ENCODE measurements around the gene CCSAP.

- RRBS = no CpG with 5 or more reads among the region's 8 CpGs
Measured at GRCh38 chr1:228833820-228834221, 98.5 kb downstream of the RHOU start.

DNA sequence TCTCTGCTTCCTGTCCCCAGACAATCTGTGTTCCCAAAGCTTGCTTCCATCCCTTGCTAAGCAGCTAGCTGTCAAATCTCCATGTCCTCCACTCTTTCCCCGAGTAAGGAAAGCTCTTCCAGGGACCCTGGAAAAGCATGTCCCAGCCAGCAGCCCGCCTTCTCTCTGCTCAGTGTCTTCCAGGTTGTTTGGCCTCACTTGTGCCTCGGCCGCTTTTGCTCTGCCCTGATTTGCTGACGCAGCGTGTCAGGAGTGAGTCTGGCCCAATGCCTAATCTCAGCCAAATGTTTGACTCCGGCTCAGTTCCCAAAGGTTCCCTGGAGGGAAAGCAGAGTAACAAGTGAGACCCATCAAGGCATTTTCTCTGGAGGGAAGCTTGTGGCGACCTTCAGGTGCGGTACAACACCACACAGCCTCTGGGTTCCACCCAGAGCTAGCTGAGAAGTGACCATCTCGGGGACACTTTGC is 243.4 kb downstream of the RHOU start:
- RRBS = no CpG with 5 or more reads among the region's 10 CpGs

DNA sequence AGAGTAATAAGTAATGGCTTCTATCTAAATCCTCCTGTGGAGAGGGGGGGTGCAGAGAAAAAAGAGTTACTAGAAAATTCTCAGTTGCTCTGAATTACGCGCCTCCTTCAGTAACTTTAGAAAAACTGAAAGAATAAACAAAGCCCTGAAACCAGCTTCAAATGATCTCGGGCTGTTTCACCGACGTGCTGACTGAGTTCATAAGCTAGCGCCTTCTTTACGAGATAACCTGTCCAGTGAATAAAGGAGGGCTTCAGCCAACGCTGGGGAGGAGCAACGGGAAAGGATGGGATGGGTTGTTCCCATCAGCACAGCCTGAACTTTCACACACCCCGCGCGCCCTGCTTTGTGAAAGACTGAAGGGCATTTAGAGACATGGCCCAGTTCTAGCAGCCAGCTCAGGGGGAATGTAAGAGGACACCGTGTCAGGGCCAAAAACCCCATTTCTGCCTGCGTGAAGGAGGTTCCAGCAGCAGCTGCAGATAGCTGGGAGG is 255.2 kb upstream of the RAB4A start:
- RRBS = no CpG with 5 or more reads among the region's 14 CpGs

GRCh38 chr1:229027567-229028125 is 243.3 kb upstream of the RAB4A start:
- RRBS = no CpG with 5 or more reads among the region's 8 CpGs

GRCh38 chr1:229091315-229091664 is 179.6 kb upstream of the RAB4A start:
- RRBS = no CpG with 5 or more reads among the region's 4 CpGs

- RRBS = no CpG with 5 or more reads among the region's 6 CpGs
Measured at GRCh38 chr1:229229016-229229420, 41.9 kb upstream of the RAB4A start.

DNA sequence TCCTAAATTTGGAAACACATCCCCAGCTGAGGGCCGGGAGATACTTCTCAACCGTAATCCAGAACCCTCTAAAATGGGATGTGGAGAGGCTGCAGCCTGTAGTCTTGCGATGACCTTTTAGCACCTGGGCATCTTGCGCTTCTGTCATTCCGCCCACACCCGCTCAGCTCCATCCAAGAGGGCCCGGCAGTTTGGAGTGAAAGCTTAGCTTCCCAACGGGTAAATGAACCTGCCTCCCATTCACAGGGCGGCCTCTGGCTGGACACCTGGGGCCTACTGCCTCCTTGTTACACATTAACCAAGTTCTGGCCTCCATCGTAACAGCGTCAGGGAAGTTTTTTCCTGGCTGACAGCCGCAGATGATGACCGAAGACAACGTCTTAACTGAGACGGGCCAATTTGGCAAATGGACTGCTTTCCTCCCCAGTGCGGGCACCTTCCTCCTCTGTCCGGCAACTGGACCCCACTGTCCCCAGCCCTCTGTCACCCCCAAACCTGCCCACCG is 462 bp upstream of the RAB4A start:
- RRBS = no CpG with 5 or more reads among the region's 18 CpGs

GRCh38 chr1:229342832-229343626 is at the start of gene CCSAP:
CCSAP (minus strand) TSS chr1:229343047.
- RRBS = 3% methylated on average over 13 of the region's 66 CpGs

- RRBS = 83% methylated on average over 4 of the region's 11 CpGs
Measured at GRCh38 chr1:229370375-229371069, 27.7 kb upstream of the CCSAP start.

DNA sequence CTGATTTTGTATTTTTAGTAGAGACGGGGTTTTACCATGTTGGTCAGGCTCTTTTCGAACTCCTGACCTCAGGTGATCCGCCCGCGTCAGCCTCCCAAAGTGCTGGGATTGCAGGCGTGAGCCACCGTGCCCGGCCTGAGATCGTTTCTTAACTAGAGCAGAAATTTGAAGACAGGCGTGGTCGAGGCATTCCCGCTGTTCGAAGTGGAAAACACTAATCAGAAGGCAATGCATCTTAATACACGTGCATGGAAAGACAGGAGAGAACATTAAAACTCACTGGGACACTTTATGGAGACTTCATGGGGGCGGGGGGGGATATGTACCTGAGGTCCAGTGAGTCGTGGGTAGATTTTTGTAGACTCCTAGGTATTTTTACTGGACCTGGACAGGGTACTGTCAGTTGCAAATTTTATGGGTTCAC is 1.0 kb upstream of the ABCB10 start:
- RRBS = no CpG with 5 or more reads among the region's 16 CpGs

DNA sequence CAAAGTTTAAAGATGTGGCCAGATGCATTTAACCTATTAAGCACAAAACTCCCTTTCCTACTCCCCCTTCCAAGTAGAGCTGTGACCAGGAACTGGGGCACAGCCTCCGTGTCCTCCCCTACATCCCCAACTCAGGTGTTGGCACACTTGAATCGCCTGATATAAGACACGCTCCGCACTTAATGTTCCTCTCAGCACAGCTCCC is 1.3 kb downstream of the TAF5L start:
- RRBS = no CpG with 5 or more reads among the region's 4 CpGs

DNA sequence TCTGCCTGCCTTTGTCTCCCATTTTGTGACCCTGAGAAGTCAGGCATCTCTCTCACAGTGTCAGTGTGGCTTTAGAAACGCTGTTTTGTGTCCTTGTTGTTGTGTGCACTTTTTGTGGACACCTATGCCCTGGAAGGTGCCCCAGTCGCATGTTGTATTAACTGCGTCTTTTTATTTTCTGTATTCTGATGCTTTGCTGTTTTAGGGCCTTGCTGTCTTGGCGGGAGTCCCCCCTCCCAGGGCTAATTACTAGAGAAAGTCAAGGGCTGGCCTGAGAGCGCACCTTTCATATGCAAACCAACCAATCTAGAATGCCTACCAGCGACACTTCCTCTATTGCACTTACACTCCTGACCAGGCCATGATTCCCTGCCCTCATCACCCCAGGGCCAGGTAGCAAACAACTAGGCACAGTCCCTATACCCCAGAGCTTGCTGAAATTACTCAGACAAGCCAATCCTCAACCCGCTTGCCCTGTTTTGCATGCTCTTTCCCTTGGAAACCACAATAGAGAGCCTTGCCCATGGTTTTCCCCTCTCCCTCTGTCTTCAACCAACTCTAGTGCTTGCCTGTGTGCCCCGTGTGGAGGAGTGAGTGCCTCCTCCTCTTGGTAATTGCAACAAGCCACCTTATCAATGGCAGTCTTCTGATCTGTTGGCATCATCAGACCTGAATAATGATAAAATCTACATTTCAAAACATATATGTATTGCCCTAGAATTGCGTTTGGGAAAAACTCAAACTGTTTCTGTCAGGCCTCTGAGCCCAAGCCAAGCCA is 70.3 kb downstream of the URB2 start:
- RRBS = no CpG with 5 or more reads among the region's 9 CpGs

- RRBS = no CpG with 5 or more reads among the region's 11 CpGs
Measured at GRCh38 chr1:230070365-230070966, 3.4 kb downstream of the GALNT2 start.

- RRBS = 63% methylated on average over 2 of the region's 18 CpGs
Measured at GRCh38 chr1:230105558-230106793, 38.9 kb downstream of the GALNT2 start.

- RRBS = no CpG with 5 or more reads among the region's 9 CpGs
Measured at GRCh38 chr1:230112066-230112768, 45.2 kb downstream of the GALNT2 start.

- RRBS = no CpG with 5 or more reads among the region's 10 CpGs
Measured at GRCh38 chr1:230113161-230113814, 46.2 kb downstream of the GALNT2 start.

DNA sequence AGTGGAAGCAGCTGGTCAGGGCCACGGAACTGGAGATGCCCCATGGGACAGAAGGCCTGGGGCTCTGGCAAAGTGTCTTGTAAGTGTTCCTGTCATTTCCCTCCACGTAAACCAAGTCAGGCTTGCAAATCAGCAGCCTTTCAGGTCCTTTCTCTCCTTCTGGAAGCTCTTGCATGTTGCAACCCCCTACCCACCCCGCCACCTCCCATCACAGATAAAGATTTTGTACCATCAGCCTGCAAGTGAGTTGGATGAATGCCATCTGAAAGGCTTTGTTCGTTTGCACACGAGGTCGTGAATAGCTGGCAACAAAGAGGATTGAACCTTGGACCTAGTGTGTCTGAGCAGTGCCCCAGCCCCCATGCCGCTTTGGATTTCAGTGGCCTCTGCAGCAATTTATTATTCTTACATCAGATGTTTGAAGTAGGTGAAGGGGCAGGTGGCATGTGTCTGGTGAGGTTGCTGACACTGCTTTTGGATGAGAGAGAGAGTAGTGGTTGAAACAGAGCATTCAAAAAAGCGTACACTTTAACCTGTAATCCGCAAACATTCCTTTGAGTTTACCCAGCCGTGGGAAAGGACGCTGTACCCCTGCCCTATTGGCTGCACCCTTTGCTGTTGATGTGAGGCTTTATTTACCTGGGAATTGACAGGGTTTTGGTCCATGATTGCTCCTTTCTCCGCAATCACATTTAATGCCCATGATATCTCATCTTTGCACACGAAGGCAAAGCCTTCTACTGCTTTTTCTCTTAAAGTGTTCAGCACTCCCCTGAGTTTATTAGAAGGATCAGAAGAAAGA is 91.7 kb downstream of the GALNT2 start:
- RRBS = no CpG with 5 or more reads among the region's 13 CpGs

- RRBS = no CpG with 5 or more reads among the region's 17 CpGs
Measured at GRCh38 chr1:230242927-230243508, 176.0 kb downstream of the GALNT2 start.

DNA sequence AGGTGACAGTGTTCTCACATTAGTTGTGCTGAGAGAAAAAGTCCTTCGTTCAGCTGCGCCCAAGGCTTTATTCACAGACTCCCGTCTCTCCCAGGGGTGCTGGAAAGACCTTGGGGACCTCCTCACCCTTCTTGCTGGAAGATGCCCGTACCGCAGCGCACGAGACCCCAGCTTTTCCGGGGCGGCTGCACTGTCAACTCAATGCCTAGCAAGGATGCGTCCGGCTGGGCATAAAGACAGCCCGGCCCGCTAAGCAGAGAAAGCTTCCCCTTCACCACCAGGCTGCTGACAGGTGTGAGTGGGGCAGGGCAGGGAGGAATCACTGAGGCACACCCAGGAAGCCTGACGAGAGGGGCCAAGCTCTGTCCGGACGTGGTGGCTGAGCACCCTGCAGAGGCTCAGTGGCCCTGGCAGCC is 125.3 kb downstream of the PGBD5 start:
- RRBS = 79% methylated on average over 4 of the region's 16 CpGs

GRCh38 chr1:230643921-230644640 is 1.8 kb downstream of the COG2 start:
- RRBS = no CpG with 5 or more reads among the region's 6 CpGs

Measured in islet of Langerhans (tissue), 1 donor.